ENCODE results near the gene GAS8.

GRCh38 chr16:89764513-89765437, 43.4 kb downstream of the ZNF276 start:
- RRBS: no CpG with 5 or more reads among the region's 30 CpGs

- RRBS: 3% methylated on average over 35 of the region's 55 CpGs
Measured at GRCh38 chr16:89828603-89829366, 510 bp downstream of the SPIRE2 start.

GRCh38 chr16:89833478-89833914, 5.2 kb downstream of the SPIRE2 start:
- RRBS: 94% methylated on average over 5 of the region's 19 CpGs

DNA sequence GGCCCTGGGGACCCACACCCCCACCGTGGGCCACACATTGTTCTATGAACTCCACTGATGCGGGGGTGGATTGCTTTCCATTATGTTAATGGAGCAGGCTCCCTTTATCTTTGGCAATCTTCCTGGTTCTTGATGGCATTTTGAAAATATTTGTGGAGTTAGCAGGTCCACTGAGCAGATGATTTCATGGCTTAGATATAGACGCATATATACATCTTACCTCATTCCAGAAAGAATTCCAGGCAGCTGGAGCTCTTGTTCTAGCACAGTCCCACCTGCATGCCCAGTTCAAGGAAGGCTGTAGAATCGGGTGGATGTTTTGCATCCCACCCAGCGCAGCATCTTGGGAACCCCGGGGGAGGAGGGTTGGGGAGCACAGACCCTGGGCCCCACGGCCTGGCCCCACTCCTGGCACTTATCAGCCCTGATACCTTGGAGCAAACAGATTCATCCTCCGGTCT, 14.6 kb downstream of the SPIRE2 start:
- RRBS: 91% methylated on average over 2 of the region's 8 CpGs

DNA sequence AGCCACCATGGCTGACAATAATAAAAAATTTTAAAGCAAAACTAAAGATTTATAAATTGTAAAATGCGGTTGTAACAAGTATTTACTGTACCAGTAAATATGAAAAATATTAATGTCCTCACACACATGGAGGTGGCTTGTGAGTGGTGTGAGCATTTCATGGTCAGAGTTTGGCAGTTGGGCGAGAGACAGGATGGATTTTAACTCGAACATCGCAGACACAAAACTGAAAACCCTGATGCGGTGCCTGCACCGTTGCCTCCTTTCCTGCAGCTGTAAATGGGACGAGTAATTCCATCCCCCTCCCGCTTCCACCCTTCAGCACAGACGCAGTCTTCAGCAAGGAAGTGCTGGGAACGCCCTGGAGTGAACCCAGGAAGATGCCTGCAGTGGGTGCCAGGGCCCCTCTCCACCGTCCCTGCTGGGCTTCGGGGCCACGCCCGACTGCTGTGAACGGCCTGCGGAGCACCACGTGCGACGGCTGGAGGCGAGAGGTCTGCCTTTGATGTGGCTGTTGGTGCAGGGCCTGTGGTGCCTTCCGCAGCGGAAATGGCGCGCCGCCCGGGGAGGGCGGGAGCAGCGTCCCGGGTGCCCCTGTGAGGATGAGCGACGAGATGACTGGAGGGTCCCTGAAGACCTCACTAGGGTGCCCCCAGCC, 979 bp upstream of the MC1R start:
- RRBS: 3% methylated on average over 3 of the region's 31 CpGs

- RRBS: 3% methylated on average over 31 of the region's 59 CpGs
Measured at GRCh38 chr16:90022149-90023052, at the start of gene GAS8. GAS8 (plus strand) TSS chr16:90022680.

Data from epidermal melanocyte (primary cell).